Cardiac atrium fibroblast (primary cell): ENCODE measurements around the genes MYZAP, ALDH1A2 and FOXB1.

DNA sequence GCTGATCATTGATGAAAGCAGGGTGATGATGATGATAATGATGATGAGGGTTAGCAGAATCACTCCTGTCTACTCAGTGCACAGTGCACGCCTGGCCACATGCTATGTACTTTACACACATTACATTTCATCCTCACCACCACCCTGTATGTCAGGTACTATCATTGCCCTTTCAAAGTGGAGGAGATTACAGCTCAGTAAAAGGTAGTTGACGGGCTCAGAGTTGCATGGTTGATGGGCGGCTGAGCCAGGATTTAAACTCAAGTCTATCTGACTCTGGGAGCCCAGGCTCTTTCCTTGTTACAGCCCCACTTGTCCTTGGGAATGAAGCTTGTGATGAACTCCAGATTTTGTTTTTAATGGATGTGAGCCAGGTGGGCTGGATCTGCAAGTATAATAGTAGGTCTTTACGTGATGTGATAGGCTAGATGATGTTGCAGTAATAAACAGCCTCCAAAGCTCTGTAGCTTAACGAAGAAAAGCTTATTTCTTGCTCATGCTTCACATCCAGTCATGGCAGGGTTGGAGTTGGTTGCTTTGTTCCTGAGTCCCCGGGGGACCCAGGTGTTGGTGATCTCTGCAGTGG is 87.5 kb upstream of the MYZAP start:
- RAMPAGE, long total RNA, result no peak

DNA sequence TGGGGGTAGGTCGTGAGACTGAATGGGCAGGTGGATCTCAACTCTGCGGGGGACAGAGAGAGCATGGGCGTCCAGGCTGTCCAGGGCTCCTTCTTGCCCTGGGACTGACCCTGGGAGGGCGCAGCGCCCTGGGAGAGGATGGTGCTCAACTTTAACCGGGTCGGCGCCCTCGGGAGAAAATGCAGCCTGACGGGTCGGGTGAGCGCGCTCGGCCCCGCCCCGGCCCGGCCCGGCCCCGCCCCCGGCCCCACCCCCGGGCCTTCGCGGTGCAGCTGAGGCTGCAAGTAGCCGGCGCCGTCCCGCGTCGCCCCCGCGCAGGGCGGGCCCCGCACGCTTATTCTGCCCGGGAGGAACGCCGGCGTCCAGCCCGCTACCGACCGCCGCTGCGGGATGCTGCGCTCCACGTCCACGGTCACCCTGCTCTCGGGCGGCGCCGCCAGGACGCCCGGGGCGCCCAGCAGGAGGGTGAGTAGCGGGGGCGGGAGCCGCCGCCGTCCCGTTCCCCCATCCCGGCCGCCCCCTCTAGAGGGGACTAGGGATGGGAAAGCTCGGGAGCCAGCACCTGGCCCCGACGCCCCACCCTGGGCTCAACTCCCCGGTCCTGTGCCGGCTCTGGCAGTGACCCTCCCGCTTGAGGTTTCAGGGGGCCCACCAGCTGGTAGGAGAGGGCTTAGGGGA is at the start of gene MYZAP:
Gene MYZAP (plus strand): TSS at position 260 of the 678 bp plus-strand sequence.
- RAMPAGE, long total RNA, result no peak

- RAMPAGE, long total RNA, result no peak
Observed at GRCh38 chr15:57607568-57608242, 16.0 kb downstream of the MYZAP start.

- RAMPAGE, long total RNA, result no peak
Observed at GRCh38 chr15:57717838-57718051, 11.2 kb downstream of the POLR2M start.

- RAMPAGE, long total RNA, result no peak
Observed at GRCh38 chr15:58065389-58066317, at the start of gene ALDH1A2. ALDH1A2 (minus strand) TSS chr15:58065711.

DNA sequence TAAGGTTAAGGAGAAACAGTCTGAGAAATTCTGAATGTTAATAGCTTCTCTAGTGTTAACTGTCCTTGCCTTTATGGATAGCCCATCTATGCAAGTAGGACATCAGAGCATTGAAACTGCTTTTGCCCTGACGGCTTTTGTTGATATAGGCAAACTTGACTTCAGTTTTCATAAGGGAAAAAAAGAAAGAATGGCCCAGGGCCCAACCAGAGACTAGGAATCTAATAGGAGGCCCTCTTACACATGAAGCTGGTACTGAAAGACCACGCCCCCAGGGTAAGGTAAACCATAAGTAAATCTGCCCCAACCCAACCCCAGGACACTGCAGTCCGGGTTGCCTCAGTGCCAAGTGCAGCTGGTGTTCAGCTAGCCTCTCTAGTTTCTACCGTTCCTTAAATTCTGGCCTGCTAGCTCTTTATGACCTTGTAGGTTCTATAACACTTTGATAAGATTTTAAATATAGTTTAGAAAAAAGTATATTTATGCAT is 136.7 kb downstream of the AQP9 start:
- RAMPAGE, long total RNA, result no peak

DNA sequence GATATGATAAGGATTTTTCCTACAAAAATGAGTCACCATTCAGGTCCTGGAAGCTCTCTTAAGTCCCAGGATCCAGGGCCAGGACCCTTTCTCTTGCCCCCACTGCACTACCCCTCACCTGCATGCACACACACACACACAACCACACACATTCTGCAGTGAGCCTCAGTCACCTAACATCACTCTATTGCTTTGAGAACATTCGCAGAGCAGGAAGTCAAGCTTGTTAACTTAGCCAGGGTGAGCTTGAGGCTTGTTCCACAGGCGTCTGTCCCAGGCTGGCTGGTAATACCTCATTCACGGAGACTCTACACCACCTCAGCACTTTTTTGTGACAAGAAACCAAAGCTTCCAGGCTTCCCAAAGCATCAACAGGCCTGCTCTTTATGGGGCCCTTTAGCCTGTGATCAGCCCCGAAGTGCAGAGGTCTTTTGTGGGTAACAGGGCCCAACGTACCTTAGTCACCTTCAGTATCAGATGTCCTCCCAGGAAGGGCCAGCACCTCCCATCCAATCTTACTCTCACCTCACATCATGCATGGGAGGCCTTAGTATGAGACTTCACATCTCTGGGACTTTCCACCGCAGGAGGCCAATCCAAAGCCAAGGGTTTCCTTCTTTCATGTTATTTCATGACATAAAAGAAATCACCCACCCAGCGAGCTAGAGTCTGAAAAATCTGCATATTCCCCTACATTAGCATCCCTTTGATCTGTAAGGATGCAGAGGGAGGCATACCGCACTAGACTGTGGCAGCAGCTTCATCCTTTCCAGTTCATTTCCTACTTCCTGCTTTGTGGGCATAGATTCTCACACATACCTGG is 73.9 kb upstream of the LIPC start:
- RAMPAGE, long total RNA, result no peak

DNA sequence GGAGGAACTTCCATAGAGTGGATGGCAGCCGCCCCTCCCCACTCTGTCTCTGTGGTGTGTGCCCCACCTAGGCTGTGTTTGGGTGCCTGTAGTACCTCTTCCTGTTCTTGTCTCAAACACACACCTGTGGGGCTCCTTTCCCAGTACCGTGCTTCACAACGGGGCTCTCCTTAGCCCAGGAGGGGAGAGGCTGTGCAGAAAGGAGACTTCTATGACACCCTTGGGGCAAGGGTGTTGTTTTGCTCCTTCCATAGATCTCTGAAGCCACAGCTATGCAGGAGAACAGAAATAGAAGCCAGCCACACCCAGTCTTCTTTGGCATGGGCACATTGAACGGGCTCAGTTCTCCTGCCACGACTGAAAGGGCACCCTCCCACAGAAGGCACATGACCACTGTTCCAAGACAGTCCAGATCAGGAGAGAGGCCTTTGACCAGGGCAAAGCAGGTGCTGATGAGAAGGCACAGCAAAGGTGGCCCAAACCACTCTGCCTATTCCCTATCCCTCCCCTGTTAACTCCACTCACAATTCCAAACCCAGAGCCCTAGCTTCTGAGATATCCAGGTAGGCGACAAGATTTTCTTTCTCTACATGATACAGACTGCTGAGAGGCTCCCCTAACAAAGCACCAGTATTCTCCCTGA is 74.4 kb downstream of the LIPC start:
- RAMPAGE, long total RNA, result no peak

DNA sequence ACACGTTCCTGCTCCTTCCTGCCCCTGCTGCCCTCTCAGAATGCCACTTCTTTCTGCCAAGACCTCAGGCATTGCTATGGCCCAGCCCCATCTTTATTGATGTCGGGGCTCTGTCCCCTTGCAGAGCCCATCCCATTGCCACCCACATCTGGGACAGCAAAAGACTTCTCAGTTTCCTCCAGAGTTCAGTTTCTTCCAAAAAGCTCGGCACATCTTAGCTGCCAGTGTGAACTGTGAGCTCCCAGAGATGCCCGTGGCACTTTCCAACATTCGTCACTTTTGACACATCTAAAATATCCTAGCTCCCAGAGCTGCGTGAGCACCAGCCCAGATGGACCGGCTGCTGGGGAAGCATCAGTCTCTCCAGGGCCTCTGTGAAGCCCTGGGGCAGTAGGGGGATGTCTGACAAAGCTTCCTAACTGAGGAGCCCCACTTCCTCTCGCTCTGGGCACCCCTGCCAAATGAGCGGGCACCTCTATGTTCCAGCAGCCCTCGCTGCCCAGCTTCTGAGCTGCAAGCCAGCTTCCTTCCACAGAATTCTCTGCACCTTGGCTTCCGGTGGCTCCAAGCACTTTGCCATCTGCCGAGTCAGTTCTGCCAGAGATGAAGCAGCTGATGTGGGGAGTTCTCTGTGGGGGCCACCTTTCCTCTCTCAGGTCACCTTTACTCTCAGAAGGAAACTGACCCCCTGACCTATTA is 91.0 kb downstream of the LIPC start:
- RAMPAGE, long total RNA, result no peak

DNA sequence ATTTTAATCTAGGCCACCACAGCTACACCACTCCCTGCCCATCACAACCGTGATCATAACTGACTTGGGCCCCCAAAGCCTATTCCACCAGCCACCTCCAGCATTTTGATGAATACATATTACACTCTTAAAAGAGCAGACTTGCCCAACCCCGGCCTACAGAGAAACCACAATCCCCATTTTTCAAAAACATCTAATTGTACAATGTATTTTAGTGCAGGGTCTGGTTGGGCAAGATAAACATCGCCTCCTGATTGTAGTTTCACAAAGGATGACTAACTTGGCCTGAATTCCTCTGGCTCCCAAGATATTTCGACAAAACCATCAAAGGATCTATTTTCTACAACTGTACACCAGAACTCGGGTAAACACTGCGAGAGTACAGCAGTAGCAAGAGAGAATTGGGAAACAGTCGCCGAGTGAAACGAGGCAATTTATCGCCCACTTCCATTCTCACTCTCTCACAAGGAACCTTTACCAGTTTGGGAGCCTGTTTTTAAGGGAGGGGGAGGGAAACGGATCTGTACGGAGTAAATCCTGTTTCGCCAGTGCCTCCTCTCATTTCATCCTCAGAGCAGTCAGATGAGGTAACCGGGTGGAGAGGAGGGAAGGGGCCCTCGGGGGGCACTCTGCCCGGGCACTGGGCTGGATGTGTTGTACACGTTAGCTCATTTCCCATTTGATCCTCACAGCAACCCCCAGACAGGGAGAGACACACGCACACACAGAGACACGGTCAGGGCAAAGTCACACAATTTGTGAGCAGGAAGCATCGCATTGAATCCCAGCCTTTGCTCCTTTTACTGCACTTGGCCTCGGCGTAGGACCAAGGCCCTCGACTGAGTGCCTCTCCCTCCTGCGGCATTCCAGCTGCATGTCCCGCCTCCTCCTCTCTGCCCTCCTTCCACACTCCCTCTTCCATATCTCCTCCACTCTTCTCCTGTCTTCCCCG is 120.1 kb downstream of the LIPC start:
- RAMPAGE, long total RNA, result no peak

DNA sequence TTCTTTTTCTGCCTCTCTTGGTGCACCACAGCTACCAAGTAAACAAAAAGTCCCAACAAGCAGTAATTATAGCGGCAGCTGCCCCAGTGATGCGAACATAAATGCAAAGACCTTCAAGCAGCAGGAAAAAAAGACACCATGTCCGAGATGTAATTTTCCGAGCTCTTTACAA is 570 bp upstream of the ADAM10 start:
- RAMPAGE, long total RNA, result no peak

DNA sequence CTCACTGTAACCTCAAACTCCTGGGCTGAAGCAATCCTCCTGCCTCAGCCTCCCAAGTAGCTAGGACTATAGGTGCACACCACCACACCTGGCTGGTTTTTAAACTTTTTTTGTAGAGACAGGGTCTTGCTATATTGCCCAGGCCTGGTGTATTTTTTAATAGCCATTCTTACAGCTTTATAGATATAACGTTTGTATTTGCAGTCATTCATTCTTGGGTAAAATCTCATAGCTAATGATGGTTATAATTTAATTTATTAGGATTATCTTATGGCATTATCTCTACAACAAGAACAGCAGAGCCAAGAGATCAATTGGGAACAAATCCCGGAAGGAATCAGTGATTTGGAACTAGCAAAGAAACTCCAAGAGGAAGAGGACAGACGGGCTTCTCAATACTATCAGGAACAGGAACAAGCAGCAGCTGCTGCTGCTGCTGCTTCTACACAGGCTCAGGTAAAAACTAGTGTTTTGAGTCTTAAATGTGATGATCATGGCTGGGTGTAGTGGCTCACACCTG is 80.5 kb downstream of the MINDY2 start:
- RAMPAGE, long total RNA, result no peak

GRCh38 chr15:59293946-59294273 is 78.8 kb downstream of the MYO1E start:
- RAMPAGE, long total RNA, result no peak

DNA sequence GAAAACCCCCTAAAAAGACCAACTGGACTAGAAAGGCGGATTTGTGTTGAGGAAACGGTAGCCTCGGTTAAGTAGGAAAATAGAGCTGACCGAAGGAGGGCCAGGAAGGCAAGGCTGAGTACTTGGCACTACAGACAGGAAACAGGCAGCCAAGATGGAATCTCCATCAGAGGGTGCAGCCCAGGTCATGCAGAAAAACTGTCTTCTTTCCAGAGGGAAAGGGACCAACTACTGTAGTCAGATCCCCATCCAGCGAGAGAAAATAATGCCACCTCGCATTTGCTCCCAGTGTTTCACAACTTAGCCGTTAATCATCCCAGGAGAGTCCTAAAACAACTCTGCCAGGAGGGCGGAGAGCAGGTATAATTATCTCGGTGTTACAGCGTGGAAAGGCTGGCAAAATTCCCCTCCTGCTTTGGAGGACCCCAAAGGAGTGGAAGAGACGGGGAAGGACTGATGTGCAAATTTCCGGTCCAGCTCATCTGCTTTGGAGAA is 77.3 kb downstream of the MYO1E start:
- RAMPAGE, long total RNA, result no peak

DNA sequence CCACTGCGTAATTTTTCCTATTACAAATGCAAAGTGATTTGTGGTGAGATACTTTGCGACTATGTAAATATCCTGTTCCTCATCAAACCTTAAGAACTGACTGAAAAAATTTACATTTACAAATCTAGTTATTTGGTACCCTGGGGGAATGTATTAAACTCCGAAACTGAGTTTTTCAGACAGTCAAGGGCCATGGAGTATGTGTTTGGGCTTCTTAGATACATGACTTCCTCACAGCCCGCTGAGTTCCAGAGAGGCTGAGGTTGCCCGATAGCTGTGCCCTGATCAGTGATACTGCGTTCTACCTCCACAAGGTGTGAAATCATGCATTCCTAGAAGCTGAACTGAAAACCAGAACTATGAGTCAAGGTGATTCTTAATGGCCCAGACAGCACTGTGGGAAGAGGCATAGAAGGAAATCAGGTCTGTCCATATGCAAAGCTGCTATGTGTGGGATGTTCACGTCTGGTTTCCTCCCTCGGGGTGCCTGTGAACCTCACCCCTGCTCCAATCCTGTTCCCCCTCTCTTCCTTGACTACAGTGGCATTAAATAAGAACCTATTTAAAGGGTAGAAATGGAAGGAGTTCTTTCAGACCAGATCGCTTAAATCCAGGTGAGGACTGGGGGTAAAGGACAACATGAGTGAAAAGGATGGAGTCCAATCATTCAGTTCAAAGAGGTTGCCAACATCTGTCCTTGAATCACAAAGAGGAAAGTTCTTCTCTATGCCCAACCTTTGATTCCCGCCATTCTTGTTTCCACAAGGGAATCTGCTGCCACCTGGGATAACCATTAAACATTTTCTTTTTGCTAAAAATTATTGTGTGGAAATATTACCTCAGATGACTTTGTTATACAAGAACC is 74.3 kb downstream of the MYO1E start:
- RAMPAGE, long total RNA, result no peak

GRCh38 chr15:59406362-59406960 is 31.5 kb upstream of the FAM81A start:
- RAMPAGE, long total RNA, result no peak

- RAMPAGE, long total RNA, result no peak
Observed at GRCh38 chr15:59456009-59456547, 18.1 kb downstream of the FAM81A start.

DNA sequence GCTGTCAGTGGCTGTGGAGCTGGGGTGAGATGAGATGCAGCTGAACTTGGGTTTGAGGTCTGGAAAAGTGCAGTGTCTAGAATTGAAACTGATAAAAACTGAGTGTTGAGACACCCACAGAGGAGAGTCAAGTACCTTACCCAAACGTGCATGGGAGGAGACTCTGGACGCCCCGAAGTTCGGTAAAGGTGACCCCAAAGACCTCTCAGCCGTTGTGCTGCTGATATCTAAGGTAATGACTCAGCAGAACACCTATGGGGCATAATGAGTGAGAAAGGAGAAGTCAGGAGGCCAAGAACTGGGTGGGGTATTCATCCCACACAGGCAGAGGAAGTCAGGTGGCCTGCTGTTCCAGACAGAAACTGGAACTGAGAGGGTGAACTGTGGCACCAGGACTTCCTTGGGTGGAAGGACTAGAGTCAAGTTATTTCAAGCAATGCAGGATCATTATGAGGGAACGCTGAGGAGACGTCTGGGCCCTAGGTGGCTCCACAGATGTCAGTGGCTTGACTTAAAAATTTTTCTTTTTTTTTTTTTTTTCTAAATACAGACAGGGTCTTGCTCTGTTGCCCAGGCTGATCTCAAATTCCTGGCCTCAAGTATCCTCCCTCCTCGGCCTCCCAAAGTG is 67.7 kb upstream of the GCNT3 start:
- RAMPAGE, long total RNA, result no peak

DNA sequence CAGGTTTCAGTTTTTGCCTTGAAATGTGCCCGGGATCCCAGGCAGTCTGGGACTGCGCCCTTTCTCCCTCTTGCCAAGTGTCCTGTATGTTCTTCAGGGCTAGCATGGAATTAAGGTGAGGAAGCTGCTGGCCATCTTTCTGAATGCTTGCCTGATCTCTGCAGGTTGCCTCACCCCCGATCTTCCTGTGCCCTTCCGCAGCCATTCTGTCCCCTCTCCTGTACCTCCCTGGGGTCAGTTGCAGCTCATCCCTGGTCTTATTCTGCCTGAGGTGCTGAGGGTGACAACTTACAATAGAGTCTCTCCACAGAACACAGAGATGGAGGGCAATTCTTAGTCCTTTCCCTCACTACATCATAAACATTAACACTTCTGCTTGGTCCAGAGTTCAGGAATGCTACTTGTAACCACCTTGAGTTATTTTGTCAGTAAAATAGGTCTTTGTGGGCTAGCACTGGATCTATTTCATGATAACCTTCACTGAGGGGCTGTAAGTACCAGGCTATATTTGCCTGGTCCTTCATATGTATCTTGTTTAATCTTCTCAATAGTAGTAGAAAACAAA is 1.1 kb downstream of the GCNT3 start:
- RAMPAGE, long total RNA, result no peak

DNA sequence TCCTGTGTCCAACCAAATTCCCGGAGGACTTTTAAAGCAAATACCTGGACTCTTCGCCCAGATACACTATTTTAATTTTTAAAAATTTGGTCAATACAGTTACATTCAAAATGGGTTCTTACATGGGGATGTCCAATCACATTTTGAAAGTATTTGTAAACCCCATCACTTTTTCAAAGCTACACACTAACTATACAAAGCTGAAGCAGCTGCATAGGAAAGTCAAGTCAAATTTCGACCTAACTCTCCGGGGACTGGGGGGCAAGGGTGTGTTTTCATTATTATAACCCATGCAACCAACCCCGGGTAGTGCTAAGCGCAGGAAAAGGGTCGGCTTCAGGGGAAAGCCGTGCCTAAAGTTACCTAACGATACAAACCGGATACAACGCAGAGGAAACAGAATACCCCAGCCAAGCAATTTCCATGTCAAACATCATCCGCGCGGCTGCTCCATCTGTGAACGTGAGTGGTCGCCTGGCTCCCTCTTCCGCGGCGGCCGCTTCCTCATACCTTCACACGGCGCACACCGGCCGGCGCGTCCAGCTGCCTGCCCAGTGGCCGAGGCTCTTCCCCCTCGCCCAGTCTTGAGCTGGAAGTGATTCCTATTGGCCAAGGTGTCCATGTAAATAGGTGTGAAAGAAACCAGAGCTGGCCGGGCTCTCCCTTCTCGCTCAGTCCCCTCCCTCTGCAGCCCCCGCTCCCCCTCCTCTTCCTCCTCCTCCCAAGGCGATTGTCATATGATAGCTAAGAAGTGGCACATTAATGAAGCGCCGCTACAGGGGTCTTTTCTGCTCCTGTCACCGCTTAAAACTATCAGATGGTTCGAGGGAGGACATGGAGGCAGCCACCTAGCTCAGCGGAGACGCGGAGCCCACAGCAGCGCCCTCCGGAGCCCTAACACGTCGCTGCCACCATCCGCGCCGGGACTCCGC is at the start of gene FOXB1:
Gene FOXB1 (plus strand): TSS at position 813 of the 932 bp plus-strand sequence.
- RAMPAGE, long total RNA, result no peak